NT2/D1 (cell line): ENCODE data around the genes GPR55, SPATA3 and B3GNT7.

DNA sequence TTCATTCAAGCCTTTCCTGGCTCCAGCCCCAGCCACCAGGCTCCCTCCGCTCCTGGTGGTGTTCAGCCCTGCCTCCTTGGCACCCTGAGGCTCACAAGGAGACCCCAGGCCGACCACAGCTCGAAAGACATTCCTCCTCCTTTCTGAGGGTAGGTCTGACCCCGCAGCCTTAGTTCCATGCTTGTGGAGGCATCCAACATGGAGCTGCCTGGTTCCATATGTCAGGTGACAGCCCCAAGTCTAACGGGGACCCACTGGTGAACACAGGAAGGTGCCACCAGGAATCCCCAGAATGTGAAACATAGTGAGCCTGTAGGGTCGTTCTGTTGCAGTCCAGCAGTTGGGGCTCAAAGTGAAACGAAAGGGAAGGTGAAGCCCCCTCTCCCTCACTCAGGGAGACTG lies 5.0 kb upstream of the SP100 start:
- RRBS, 2 experiments: no CpG with 5 or more reads among the region's 7 CpGs

GRCh38 chr2:230411402-230412117 lies 4.4 kb upstream of the SP100 start:
- RRBS, 2 experiments: 3 to 4% methylated on average over 6 to 22 of the region's 54 CpGs

- RRBS, 2 experiments: no CpG with 5 or more reads among the region's 3 CpGs
Observed at GRCh38 chr2:230441297-230441991, 25.4 kb downstream of the SP100 start.

GRCh38 chr2:230582946-230583482 lies 129.6 kb upstream of the CAB39 start:
- RRBS, 2 experiments: no CpG with 5 or more reads among the region's 6 CpGs

- RRBS, 2 experiments: 1 to 2% methylated on average over 12 to 14 of the region's 62 CpGs
Observed at GRCh38 chr2:230713368-230714406, 1.0 kb downstream of the CAB39 start.

GRCh38 chr2:230726585-230727084 lies 14.0 kb downstream of the CAB39 start:
- RRBS, 2 experiments: no CpG with 5 or more reads among the region's 4 CpGs

DNA sequence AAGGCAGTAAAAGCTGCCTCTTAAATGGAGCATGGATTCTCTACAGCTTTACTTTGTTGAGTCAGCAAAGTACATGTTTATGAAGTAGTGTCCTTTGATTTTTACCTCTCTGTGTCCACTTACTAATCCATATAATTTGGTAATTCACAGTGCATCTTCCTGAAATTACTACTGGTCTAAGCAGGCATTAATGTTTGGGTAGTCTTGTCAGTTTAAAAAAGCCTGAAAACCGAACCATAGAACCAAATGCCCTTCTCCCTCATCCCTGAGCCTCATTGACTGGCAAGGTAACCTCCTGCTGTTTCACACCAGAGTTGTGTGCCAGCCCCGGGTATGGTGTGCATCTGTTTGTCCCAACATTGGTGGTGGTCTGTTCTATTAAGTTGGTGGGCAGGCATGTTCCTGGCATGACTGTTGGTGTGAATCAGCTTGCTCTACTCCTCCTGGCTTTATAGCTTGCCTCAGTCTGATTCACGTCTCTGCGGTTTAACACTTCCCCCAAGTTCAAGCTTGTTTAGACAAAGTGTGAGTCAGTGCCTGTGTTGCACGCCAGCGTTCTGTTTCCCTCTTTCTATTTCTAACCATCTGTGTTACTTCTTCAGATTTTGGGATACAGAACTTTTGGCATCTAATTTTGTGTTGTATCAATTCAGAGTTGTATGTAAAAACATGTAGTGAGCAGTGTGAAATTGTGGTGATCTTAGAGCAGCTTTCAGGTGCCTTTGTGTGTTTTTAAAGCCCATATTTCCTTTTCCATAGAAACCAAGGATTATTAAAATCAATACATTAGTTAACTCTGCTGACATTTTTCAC lies 70.8 kb upstream of the ITM2C start:
- RRBS, 2 experiments: no CpG with 5 or more reads among the region's 6 CpGs

DNA sequence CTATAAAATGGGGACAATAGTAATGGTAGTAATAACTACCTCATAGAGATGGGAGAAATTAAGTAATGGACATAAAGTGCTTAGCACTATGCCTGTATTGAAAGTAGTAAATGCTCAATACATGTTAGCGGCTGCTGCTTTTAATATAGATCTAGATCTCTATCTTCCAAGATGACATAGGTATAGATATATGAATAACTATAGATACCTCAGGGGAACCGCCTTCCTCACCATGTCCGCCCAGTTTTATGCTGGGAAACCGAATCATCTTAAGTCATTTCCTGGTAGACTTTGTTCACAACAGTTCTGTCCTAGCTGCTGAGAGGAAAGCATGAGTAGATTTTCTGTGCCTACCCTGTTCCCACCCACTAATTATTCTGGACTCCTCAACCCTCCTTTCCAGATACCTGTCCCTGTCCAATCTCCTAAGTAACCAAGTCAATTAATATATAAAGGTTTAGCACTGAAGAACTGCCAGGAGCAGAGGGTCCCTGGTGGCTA lies 21.6 kb upstream of the ITM2C start:
- RRBS, 2 experiments: no CpG with 5 or more reads among the region's 4 CpGs

- RRBS, 2 experiments: no CpG with 5 or more reads among the region's 9 CpGs
Observed at GRCh38 chr2:230861612-230861961, 3.2 kb upstream of the ITM2C start.

DNA sequence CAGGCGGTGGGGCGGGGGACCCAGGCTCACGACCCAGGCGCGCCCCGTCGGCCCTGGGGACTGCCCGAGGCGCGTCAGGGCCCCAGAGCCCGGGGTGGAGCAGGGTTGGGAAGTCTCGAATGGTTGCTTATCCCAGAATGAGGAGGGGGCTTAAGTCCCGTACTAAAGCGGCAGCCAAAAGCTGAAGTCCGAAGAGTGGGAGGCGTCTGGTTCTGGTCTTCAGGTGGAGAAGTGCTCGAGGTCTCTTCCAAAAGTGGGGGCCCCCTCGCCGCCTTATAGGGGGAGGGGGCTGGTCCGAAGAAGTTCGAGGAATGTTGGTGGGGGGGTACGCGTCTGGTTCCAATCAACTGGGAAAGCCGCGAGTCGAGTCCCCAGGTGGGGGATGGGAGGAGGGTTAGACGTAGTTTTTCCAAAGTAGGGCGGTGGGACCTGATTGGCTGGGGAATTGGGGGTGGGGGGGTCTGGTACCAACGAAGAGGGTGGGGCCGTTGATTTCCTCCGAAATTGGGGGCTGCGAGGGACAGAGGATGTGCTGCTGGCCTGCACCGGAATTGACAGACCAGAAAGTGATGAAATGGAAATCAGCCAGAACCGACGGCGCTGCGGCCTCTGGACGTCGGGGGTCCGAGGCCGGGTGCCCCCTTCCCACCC lies 547 bp downstream of the ITM2C start:
- RRBS, 2 experiments: 2 to 3% methylated on average over 7 to 12 of the region's 41 CpGs

DNA sequence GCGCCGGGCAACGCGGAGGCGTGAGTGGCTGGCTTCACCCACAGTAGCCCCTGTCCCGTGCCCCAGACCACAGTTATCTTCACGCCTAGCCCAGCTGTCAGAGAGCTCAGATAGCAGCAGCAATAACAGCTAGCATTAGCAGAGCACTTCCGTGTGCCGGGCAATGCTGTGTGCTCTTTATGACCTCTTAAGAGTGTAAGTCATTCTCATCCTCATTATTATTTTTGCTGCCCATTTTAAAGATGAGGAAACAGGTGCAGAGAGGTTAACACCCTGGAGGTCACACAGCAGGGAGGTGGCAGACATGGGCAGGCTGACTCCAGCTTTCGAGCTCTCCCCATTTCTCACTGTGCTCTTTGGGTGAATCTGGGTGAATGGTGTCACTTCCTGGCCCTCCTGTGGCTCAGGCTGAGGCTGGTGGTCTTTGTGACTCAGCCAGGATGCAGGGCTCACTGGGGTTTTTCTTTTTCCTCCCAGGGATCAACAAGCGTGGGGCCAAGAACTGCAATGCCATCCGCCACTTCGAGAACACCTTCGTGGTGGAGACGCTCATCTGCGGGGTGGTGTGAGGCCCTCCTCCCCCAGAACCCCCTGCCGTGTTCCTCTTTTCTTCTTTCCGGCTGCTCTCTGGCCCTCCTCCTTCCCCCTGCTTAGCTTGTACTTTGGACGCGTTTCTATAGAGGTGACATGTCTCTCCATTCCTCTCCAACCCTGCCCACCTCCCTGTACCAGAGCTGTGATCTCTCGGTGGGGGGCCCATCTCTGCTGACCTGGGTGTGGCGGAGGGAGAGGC lies 13.0 kb downstream of the ITM2C start:
- RRBS, 2 experiments: no CpG with 5 or more reads among the region's 22 CpGs

GRCh38 chr2:230925109-230925557 lies at the start of gene GPR55:
TSS of gene GPR55 (minus strand) at chr2:230925242.
- RRBS, 2 experiments: no CpG with 5 or more reads among the region's 7 CpGs

GRCh38 chr2:230943632-230944031 lies 18.6 kb upstream of the GPR55 start:
- RRBS, 2 experiments: no CpG with 5 or more reads among the region's 9 CpGs

GRCh38 chr2:230957261-230957664 lies 32.2 kb upstream of the GPR55 start:
- RRBS, 2 experiments: under 1 to 1% methylated on average over 13 of the region's 35 CpGs

DNA sequence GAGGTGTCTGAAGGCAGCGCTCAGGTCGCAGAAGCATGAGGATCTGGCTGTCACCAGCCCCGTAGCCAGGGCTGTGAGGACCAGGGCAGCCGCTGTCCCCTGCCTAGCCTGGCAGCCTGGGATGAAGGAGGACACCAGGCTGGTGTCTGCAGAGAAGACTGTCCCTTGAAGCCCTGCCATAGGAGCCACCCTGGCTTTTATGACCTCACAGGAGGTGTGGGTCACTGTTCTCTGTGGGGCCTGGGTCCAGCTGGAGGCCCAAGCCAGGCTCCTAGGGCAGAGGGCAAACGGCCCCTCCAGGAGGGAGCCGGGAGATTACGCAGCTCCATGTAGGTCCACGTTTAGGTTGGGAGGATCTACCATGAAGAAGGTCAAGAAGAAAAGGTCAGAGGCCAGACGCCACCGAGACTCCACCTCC lies at the start of gene SPATA3:
Gene SPATA3, plus strand, starts transcription at position 249 of the 418 bp plus-strand sequence.
- RRBS, 2 experiments: no CpG with 5 or more reads among the region's 10 CpGs

DNA sequence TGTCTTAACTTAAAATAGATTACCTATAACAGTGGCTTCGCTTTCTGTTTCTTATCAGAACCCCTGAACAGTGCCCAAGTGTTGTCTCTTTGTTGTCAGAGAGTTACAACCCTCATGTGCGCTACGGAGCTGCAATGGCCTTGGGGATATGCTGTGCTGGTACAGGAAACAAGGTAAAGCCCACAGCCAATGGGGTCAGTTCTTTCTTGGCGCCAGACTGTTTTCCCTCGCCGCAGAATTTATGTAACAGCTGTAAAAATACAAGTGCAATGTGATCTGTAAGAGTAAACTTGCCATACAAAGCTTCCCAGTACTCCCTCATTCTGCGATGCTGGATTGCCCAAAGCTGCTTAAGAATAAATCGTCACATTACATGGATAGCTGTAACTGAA lies 13.8 kb upstream of the HTR2B start:
- RRBS, 2 experiments: no CpG with 5 or more reads among the region's 8 CpGs

GRCh38 chr2:231321516-231322171 lies 73.9 kb upstream of the B3GNT7 start:
- RRBS, 2 experiments: no CpG with 5 or more reads among the region's 14 CpGs

GRCh38 chr2:231395256-231396117 lies at the start of gene B3GNT7:
TSS of gene B3GNT7 (plus strand) at chr2:231395710.
- RRBS, 2 experiments: 2 to 4% methylated on average over 47 to 49 of the region's 99 CpGs

- RRBS, 2 experiments: no CpG with 5 or more reads among the region's 10 CpGs
Observed at GRCh38 chr2:231454431-231455320, 9.6 kb downstream of the NCL start.

DNA sequence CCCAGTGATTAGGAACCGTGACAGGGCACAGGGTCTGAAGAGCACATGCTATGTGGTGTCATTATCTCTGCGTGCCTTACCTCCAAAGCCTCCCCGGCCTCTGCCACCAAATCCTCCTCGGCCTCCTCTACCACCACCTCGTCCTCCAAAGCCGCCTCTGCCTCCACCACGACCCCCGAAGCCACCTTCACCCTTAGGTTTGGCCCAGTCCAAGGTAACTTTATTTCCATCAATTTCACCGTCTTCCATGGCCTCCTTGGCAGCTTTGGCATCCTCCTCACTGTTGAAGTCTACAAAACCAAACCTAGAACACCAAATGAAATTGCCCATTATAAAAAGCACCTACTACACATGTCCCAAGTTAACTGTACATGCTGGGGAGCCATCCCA lies 9.0 kb downstream of the NCL start:
- RRBS, 2 experiments: no CpG with 5 or more reads among the region's 9 CpGs